ENCODE results near the genes IGLL1, DERL3 and DDT.

DNA sequence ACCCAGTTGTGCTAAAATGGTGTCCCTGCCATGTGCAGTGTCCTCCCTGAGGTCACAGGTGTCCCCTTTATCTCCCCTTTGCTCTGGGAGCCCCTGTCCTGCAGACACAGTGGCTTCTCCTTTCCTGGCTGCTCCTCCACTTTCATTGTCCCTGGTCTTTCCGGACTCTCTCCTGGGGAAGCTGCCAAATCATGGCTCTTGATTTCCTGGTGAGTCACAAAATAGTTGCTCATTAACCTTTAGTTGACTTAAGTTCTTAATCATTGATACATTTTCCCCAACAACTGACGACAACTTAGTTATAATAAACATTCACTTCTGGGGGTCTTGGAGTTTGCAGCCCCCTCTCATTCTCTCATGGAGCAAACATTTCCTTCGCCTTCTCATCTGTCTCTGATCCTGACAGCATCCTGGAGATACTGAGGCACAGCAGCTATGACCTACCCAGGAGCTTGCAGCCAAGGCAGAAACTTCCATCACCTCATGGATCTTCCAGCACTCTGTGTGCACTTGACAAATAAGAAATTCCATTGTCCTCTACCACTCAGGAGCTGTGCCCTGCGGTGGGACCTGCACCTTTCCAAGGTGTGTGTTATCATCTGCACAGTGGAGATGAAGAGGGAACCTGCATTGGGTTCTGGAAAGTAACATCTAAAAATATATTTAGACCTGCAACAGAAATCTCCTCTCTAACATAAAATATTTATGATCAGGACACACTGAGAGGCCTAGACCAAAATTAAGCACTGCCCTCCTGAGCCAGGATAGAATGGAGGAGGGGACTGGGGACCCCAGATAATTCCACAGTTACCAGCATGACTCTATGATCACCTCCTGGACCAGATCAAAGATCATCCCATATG is 49.0 kb downstream of the GGTLC2 start:
- RRBS: no CpG with 5 or more reads among the region's 4 CpGs

DNA sequence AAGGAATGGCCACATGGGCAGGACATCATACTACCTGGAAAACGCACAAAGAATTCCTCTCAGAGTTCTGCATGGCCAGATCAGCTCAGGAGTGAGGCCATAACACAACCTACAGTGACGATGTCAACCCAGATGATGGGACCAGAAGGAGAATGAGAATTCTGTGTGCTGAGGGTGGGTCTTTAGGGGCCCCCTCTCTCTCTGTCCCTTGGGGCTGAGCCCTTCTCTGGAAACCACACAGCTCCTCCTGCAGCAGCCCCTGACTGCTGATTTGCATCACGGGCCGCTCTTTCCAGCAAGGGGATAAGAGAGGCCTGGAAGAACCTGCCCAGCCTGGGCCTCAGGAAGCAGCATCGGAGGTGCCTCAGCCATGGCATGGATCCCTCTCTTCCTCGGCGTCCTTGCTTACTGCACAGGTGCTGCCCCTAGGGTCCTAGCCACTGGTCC is 7.2 kb upstream of the IGLL5 start:
- RRBS: no CpG with 5 or more reads among the region's 7 CpGs

- RRBS: no CpG with 5 or more reads among the region's 1 CpG
These were observed 80.7 kb downstream of the IGLL5 start for GRCh38 chr22:22968372-22968758.

DNA sequence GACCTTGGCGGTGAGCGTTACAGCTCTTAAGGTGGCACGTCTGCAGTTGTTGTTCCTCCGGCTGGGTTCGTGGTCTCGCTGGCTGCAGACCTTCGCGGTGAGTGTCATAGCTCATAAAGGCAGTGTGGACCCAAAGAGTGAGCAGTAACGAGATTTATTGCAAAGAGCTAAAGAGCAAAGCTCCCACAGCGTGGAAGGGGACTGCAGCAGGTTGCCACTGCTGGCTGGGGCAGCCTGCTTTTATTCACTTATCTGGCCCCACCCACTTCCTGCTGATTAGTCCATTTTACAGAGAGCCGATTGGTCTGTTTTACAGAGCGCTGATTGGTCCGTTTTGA is 54.1 kb upstream of the GNAZ start:
- RRBS: no CpG with 5 or more reads among the region's 13 CpGs

- RRBS: 93% methylated on average over 12 of the region's 44 CpGs
These were observed 53.4 kb upstream of the GNAZ start for GRCh38 chr22:23016838-23017404.

DNA sequence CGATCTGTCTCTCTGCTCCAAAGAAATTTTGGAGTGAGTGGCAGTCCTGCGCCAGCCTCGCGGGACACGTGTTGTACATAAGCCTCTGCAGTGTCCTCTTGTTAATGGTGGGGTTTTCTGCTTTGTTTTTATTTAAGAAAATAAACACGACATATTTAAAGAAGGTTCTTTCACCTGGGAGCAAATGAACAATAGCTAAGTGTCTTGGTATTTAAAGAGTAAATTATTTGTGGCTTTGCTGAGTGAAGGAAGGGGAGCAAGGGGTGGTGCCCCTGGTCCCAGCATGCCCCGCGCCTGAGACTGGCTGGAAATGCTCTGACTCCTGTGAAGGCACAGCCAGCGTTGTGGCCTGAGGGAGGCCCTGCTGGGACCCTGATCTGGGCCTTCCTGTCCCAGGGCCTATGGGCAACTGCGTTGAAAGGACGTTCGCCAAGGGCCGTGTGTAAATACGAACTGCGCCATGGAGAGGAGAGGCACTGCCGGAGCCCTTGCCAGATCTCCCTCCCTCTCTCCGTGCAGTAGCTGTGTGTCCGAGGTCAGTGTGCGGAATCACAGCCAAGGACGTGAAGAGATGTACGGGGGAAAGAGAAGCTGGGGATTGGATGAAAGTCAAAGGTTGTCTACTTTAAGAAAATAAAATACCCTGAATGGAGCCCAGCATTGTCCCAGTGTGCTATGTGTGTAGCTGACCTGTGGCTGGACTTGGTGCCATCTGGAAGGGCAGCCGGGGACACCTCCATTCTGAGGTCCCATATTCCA is 17.2 kb downstream of the RSPH14 start:
- RRBS: no CpG with 5 or more reads among the region's 22 CpGs

DNA sequence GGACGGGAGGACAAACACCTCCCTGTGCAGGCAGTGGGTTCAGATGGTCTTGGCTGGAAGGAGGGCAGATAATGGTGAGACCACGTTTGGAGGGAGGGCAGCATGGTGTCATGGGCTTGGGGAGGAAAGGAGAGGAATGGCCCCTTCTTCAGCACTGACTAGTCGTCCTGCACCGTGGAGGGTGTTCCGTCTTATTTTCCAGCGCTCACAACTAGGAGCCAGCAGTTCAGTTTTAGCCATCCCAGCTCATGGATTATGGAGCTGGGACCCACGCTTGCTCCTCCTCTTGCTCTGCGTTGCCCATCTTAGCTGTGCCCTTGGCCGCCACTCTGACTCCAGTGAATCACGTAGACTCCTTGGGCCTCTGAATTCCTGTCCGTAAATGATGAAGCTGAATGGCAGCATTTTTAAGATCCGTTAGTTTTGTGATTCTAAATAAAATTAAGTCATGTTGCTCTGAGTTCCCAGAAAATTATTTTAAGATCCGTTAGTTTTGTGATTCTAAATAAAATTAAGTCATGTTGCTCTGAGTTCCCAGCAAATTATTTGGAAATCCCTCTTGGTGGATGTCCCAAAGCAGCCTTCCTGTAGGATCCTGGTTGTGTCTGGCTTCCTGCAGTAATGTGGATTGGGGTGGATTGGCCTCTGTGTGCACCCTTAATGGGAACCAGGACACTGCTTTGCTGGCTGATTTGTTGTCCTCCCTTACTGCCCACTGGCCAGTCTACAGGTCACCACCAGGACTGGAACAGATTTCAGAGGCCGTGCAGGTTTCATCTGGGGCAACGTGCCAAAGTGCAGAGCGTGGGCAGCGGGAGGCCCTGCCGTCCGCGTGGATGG is 23.9 kb downstream of the BCR start:
- RRBS: no CpG with 5 or more reads among the region's 20 CpGs

DNA sequence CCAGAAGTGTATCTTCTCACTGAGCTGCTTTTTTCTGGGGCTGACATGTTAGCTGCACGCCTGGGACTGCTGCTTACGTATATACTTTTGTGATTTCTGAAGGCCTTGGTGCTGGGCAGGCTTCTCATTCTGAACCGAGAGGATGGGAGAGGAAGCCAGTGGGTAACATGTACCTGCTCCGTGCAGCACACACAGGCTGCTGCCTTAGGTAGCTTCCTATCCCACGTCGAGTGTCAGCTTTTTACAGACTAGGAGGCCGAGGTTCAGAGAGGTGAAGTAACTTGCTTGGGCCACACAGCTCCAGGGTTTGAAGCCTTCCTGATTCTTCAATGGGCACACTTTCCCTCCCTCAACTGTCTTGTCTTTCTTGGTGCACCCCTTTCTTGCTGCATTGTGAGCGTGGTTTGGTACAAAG is 74.8 kb downstream of the BCR start:
- RRBS: no CpG with 5 or more reads among the region's 8 CpGs

DNA sequence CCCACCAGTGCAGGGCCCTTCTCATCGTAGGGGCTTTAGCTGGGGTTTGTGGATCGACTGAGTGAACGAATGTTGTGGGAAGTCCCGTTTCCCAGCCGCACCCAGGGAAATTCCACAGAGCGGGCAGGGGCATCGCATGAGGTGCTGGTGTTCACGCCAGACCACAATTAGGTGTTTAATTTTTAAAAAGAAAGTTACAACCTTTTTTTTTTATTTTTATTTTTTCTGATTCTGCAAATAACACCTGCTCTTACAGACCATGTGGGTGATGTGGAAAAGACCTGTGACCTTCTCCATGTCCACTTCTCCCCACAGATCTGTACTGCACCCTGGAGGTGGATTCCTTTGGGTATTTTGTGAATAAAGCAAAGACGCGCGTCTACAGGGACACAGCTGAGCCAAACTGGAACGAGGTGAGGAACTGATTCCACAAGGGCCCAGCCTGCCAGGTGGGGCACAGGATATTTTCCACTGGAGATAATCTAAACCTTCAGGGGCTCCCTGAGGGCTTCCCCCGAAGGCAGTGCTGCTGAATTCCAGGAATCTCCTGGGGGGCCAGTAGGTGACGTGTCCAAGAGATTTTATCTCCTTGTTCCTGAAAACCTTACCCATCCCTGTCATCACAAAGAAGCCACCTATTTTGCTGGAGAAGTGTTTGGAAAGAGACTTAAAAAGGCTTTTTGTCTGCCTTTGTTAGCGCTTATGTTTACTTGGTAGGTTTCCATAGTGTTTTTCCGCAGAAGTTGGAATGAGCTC is 112.1 kb downstream of the BCR start:
- RRBS: no CpG with 5 or more reads among the region's 16 CpGs

DNA sequence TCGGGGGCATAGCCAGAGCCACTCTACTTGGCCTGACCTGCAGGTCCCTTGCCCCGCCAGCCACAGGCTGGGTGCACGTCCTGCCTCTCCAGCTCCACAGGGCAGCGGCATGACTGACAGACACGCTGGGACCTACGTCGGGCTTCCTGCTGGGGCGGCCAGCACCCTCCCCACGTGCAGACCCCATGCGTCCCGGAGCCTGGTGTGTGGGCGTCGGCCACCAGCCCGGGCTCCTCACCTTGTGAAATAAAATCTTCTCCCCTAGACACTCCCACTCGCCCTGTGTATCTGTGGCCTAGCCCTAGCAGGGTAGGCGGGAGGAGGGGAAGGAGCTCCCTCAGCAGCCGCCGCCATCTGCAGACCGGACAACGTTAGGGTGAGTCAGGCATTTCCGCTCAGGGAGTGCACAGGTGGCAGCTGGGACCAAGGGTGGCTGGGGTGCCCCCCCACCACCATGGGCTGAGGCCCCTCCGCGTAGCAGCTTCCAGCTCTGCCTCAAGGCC is 119.5 kb downstream of the IGLL1 start:
- RRBS: no CpG with 5 or more reads among the region's 23 CpGs

GRCh38 chr22:23579806-23580955 is at the start of gene IGLL1:
Gene IGLL1, minus strand, starts transcription at chr22:23580290.
- RRBS: no CpG with 5 or more reads among the region's 18 CpGs

- RRBS: no CpG with 5 or more reads among the region's 3 CpGs
These were observed 1.0 kb downstream of the MMP11 start for GRCh38 chr22:23773621-23774103.

DNA sequence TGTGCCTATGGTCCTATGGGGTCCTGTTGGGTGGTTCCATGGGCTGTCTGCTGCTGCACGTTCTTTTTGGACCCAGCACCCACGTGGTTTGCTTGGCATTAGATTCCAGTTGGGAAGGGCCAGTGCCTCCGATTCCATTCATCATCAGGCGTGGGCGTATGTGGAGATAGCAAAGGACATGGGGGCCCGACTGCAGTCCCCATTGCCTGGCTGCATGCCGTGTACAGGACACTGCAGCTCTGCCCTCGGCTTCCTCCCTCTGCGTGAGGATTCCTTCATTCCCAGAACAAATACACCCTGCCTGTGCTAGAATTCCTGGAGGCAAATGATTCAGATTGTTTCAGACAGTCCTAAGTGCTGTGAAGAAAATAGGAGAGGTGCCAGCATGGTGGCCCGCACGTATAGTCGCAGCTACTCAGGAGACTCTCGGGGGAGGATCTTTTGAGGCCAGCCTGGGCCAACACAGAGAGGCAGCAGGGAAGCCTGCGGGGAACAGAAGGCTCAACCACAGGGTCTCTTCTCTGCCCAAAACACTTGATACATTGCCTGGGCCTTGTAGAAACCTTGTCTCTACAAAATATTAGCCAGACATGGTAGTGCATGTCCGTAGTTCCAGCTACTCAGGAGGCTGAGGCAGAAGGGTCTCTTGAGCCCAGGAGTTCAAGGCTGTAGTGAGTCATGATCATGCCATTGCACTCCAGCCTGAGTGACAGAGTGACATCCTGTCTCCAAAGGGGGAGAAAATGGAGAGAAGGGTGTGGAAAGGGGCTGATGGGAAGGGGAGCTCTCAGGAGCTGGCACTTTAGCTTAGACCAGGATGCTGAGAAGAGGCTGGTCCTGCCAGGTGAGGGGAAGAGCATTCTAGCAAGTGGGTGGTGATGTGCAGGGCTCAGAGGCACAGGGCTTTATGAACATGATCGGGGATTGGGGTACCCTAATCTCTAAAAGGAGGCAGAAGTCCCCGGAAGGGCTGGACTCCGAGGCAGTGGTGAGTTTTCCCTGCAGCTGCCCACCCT is 15.2 kb downstream of the DERL3 start:
- RRBS: no CpG with 5 or more reads among the region's 18 CpGs

DNA sequence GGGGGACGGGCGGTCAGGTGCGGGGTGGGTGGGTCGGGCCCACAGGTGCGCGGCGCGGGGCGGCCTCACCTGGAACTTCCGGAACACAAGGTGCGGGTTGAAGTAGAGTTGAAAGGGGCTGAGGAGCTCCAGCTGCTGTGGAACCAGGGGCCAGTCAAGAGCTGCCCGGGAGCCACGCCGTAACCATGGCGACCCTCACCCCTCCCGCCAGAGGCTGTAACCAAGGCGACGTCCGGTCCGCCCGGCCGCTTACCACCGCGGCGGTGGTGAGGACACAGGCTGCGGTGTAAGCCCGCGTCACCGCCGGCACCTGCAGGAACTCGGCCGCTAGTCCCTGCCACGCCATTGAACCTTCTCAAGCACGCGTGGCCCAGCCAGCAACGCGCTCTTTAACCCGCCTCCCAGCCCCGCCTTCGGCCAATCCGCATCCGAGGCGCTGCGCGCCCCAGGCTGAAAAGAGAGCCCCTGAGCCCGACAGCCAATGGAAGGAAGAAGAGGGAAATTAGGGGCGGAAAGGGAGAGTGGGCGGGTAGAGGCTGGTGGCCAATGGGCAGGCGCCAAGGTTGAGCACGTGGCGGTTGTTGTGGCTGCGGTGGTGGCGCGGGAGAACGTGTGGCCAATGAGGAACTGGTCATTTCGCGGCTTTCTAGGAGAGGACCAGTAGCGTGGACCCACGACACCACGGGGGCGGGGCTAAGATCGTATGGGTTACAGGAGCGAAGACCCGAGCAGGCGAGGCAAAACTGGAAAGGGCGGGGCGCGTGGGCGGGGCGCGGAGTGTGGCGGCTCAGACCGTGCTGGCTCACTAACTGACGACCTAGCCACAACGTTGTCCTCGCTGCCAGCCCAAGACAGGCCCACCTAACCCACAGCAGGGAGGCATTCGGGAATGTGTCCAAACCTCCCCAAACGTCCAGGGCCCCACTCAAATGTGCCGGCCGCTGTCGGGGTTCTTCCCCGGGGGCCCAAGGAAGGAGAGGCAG is at the start of gene DERL3:
Gene DERL3 (minus strand): TSS at position 365 of the 983 bp plus-strand sequence.
- RRBS: 3% methylated on average over 20 of the region's 82 CpGs

DNA sequence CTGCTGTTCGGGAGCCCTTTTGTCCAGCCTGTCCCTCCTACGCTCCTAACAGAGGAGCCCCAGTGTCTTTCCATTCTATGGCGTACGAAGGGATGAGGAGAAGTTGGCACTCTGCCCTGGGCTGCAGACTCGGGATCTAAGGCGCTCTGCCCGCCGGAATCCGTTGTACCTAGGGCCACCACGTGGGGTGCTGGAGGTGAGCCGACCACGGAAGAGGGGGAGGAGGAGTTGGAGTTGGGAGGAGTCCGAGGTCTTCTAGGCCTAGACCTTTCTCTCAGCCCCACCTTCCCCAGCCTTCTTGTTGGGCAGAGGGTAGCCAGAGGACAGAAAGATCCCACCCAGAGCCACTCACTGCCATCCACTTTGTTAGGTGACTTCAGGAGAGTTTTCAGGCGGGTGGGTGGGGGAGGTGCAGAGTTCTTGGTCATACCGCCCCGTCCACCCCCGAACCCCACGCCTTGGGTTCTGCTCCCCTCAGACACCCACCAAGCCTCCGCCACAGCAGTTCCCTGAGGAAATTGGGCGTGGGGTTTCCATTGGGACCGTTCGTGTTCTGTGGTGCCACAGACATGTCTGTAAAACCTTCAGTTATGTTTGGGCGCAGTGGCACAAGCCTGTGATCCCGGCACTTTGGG is 1.3 kb downstream of the MIF start:
- RRBS: no CpG with 5 or more reads among the region's 24 CpGs

GRCh38 chr22:23974198-23974738 is at the start of gene DDT:
Gene DDT, minus strand, starts transcription at chr22:23974441.
- RRBS: no CpG with 5 or more reads among the region's 40 CpGs

GRCh38 chr22:24177164-24177856 is 4.0 kb upstream of the SUSD2 start:
- RRBS: no CpG with 5 or more reads among the region's 13 CpGs

DNA sequence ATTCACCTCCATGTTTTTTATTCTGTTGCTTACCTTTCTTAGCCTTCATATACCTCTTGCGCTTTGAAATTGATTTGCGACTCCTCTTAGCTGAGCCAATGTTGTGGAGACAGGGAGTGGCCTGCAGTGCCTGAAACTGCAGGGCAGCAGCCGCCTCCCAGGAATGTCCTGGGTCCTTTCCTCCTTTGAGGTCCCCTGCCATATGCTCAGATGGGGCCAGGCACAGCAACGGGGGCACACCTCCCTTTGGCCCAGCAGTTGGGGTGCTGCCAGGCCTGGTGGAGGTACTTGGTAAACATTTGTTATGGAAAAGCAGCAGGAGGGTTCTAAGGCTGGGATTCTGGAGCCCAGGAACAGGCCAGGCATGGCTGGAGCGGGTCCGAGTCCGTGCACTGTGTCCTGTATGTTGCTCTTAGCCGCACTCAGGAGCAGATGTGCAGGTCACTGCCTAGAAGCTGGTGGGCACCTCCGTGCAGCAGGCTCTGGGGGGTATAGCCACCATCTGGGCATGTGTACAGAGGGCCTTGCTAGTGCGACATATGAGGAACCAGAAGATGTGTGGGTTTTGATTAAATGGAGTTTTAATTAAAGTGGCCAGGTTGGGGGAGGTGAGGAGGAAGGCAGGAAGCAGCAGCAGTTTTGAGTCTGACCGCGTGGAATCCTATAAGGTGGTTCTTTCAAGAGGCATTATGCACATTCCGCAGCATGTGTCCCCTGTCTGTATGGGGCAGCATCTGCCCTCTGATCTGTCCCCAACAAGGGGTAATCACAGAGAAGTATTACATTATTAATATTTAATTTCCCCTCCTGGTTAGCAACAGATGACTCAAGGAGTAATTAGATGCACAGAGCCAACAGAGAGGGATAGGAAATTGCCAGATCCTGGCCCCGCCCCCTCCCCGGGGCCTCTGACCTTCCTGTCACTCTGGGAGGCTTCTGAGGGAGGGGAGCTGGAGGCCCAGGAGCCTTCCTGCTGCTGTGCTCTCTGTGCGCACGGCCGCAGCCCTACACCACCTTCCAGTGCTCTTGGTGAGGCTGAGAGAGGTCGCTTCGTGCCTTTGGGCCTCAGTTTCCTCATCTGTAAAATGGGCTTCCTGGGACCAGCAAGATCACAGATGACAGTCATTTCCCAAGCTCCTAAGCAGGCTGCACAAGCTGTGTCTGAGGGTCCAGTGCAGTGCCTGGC is 1.6 kb downstream of the ADORA2A start:
- RRBS: no CpG with 5 or more reads among the region's 20 CpGs

- RRBS: no CpG with 5 or more reads among the region's 6 CpGs
These were observed 11.9 kb downstream of the UPB1 start for GRCh38 chr22:24506948-24507493.

DNA sequence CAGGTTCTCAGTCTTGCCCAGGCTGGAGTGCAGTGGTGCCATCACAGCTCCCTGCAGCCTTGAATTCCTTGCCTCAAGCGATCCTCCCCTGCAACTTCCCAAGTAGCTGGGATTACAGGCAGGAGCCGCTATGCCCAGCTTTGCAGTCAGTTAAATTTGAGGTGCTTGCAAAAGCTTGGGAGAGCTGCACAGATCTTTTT is 21.5 kb downstream of the GUCD1 start:
- RRBS: no CpG with 5 or more reads among the region's 2 CpGs

All from choroid plexus epithelial cell (primary cell).